Smooth muscle cell (in vitro differentiated cells): ENCODE data around the genes NPIPB4, EEF2K, CDR2, NPIPB5 and PRKCB.

- RAMPAGE, long total RNA: no peak
Measured at GRCh38 chr16:21837205-21837652, 20.3 kb downstream of the NPIPB4 start.

- RAMPAGE, long total RNA: no peak
Measured at GRCh38 chr16:21857648-21857989, at the start of gene NPIPB4. Gene NPIPB4, minus strand, starts transcription at chr16:21857756.

DNA sequence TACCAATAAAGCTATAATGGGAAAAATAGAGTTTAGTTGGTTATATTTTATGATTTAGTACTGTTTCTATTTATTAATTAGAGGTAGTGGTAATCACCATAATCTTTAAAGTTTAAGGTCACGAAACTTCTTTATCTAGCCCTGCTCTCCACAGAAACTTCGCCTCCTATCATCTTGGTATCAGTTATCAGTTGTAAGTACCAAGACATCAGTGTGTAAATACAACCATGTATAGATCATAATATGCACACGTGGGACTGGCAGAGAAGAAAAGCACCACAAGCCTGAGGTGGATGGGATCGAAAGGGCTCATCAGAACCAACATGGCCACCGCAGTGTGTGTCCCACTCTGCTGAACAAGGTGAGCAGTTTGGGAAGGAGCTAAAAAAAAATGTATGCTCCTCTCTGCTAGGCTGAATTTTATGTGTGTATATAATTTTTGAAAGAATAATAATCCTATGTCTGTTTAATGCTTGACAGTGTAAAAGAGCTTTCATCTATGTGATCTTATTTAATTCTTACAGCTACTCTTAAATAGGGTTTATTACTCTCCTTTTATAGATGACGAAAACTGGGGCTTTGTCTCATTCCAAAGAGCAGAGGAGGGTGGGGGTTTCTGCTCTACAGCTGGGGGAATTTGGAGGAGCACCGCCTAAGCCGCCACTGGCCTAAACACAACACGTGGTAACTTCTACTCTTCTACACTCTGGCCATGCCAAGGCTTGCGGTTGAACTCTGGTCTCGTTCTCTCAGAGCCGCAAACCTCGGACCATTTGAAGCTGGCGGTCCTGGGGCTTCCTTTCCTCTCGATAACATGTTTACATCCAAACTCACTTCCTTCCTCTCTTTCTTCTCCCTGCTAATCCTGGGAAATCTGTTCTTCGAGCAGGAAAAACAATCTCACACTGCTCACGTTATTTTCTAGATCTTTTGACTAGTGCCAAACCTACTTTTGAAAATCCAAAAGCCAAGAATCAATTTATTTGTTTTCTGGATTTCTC lies 14.1 kb upstream of the EEF2K start:
- RAMPAGE, long total RNA: no peak

DNA sequence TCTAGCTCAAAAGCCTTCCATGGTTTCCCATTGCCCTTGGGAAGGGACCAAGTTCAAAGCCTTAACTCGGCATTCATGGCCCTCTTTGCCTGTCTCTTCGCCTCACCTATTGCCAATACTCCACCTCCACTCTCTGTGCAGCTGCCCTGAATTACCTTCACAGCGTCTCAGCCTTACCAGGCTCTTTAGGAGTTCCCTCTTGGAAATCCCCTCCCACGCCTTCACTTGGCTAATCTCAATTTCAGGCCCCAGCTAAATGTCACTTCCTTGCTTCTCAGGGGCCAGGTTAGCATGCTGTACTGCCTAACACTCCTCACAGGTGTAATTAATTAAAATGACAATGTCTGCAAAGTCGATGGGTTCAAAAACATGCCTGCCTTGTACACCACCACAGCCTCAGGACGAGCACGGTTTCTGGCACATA lies 11.4 kb upstream of the EEF2K start:
- RAMPAGE, long total RNA: no peak

- RAMPAGE, long total RNA: no peak
Measured at GRCh38 chr16:22199553-22199984, 6.5 kb upstream of the EEF2K start.

GRCh38 chr16:22205645-22206405 lies at the start of gene EEF2K:
Gene EEF2K, plus strand, starts transcription at chr16:22206278.
- RAMPAGE, long total RNA: no peak

DNA sequence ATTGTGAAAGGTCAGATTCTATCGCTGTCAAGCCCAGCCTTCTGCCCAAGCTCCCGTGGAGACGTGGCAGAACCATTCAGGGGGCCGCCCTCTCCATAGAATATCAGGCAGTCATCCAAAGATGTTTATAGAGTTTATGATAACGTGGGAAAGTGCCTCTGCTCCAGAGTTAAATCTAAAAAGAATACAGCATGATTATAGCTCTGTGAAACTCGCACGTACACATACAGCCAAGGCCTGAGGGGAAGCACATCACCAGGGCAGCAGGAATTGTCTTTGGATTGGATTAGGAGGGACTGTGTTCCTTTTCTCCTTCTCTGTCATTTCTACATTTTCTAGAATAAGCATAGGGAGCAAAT lies 26.9 kb downstream of the EEF2K start:
- RAMPAGE, long total RNA: no peak

DNA sequence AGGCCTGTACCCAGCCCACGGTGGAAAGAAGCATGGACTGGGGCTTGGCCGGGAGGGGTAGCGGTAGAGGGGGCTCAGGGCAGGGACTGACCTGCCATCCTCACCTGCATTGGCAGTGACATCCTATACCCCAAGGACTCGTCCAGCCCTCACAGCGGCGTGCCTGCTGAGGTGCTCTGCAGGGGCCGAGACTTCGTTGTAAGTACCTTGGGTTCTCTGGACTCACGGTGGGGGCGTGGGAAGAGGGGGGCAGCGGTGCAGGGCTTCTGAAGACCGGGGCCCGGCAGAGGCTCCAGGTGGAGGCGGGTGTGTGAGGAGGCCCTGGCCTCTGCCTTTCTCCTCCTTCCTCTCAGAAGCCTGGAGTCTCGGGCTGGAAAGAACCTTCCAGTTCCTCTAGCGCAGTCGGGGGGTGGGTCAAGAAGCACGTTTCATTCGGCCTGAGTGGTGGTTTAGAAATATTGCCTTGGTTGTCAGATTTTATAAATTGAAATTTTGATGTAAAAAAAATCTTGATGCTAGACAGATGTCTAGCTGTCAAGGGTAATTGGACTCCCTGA lies 25.6 kb downstream of the POLR3E start:
- RAMPAGE, long total RNA: no peak

DNA sequence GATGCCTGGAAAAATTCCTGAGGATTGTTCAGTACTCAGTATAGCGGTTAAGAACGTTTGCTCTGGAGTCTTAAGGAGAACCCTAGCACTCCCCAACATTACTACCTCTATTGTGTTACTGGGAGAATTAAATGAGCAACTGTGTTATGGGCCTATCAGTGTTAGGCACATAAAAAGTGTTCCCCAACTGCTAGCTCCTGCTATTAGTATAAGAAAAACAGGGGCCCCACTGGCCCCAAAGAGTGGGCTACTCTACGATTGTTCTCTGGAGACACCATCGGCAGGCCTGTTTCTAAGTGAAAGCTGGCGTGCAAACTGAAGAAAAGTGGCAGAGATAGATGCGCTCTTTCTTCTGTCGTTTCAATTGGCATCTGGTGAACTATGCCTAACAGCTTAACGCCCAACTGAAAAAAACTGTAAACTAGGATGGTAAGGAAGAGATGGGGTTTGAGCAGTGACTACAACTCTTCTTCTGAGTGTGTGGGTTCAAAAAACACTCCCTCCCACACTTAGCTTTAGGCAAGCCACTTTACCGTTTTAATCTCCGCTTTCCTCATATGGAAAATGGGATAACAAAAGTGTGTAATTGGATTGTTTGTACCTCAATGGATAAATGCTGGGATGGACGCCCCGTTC lies 1.3 kb downstream of the CDR2 start:
- RAMPAGE, long total RNA: no peak

DNA sequence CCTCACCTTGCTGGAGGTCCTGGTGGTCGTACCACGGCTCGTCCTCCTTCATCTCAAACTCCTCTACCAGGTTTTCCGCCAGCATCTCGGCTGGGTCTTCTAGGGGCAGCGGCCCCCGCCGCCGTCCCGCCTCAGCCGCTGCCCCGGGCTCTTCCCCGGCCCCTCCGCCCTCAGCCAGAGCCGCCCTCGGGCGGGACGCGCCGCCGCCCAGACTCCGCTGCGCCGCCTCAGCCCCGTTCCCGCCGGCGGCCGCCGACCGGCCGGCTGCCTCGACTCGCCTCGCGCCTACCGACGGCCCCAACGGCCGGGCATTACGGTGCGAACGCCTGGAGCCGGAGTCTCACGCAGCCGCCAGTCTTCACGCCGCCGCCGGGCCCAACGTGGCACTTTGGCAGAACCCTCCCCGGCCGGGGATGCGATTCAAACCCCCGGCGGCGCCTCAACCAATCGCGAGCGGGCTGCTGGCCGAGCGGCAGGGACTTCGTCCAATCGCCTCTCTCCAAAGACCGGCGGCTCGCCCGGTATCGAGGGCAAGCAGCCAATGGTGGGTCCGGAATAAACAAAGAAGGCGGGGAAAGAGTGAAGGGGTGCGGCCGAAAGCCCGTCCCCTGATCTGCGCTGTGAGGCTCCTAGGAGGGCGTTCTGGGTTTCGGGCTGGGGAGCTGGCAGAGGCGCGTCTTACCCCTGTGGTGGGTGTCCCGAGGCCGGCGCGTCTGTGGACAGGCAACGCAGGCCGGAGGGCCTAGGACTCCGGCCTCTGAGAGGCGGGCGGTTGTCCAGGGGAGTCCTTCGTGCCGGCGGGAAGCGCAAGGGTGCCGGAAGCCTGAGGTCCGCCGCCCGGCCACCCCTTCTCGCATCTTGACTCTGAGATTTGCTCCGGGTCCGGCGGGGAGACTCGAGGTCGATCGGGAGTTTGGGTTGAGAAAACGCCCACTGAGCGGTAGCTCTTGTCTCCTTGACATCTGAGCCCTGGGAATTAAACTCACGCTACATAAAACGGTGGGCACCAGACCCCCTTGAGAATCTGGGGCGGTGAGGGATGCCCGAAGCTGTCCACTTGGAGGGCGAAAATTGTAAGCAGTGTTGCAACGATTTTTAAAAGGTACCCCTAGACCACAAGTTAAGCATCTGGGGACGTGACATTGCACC lies at the start of gene CDR2:
Gene CDR2, minus strand, starts transcription at position 395 of the 1,149 bp plus-strand sequence.
- RAMPAGE, long total RNA: no peak

DNA sequence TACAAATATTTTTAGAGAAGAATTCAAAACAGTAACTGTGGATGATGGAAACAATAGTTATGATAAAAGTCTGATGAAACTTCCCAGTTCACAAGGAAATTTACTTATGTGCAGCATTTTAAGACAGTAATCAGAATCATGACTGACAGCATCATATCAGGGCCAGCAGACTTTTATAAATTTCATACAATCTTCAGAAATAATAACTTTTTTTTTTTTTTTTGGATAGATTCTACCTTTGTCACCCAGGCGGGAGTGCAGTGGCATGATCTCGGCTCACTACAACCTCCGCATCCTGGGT lies at the start of gene NPIPB5:
Gene NPIPB5, plus strand, starts transcription at position 225 of the 301 bp plus-strand sequence.
- RAMPAGE, long total RNA: no peak

GRCh38 chr16:22838547-22838746 lies 24.5 kb downstream of the HS3ST2 start:
- RAMPAGE, long total RNA: no peak

GRCh38 chr16:23144978-23146174 lies 3.9 kb downstream of the USP31 start:
- RAMPAGE, long total RNA: no peak

DNA sequence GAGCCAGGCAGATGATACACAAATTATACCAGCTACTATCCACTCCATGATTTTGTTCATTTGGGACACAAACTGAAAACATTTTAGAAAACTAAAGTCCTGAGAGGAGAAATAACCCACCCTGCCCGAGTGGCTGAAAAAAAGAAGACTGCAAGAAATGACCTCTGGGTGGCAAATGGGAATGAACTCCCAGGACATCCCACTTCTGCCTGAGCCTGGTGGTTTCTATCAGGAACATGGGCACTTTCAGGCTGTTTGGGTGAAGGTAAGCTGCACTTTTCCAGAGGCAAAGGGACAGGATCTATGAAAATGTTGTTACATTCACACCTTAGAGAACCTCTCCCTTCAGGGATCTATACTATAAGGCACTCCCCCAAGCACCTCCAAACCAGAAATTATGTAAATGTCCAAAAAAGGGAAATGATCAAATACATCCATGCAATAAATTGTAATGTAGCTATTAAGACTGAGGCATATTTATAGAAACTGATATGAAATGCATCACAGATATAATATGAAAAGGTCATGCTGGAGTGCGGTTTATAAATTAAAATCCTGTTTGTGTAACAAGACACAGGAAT lies 23.2 kb upstream of the COG7 start:
- RAMPAGE, long total RNA: no peak

DNA sequence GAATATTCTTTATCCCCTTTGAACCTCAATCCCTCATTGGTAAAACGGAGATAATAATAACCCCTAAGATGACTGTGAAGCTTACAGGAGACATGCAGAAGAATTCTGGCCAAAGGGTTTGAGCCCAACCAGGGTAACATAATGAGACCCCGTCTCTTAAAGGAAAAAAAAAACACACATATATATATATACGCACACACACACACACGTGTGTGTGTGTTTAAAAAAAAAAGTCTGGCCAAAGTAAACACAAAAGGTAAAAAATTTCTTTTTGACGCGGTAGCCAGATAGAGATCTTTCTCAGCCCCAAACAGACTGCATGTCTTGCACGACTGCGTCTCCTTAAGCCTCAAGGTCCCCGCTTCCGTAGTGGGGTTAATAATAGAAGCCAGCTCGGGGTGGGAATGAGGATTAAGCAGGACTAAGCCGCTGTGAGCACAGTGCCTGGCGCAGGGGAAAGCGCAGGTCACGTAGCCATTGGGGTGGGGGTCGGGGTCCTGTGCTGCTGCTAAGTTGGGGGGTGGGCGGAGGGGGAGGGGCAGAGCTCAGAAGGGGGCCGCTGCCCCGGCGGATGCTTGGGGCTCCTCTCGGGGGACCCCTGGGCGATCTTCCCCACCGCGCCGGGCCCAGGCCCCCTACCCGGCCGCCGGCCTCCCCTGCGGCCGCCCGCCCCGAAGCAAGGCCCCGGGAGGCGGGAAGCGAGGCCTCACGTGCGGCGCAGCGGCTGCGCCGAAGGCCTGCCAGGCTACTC lies 551 bp downstream of the GGA2 start:
- RAMPAGE, long total RNA: no peak

DNA sequence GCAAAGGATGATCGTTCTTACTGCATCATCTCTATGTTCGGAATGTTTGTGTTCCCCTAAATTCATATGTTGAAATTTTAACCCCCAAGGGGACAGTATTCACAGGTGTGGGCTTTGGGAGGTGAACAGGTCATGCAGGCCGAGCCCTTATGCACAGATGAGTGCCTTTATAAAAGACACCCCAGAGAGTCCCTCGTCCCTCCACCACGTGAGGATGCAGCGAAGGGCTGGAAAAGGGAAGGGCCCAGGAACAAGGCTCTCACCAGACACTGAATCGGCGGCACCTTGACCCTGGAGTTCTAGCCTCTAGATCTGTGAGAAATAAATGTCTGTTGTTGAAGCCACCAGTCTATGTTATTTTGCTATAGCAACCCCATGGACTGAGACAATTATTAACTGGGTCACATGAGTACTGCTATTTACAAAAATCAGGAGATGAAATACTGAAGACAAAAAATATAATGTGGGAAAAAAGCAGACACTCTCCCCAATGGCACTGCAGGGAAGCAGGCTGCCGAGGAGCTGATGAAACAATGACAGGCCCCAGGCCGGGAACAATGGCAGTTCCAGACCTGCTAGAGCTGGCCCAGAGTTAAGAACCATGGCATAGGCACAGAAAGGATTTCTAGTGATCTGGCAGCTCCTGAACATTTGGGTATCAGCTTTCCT lies 17.7 kb upstream of the GGA2 start:
- RAMPAGE, long total RNA: no peak

GRCh38 chr16:23557912-23558373 lies 416 bp downstream of the UBFD1 start:
- RAMPAGE, long total RNA: no peak

- RAMPAGE, long total RNA: no peak
Measured at GRCh38 chr16:23694644-23695535, 16.2 kb downstream of the PLK1 start.

DNA sequence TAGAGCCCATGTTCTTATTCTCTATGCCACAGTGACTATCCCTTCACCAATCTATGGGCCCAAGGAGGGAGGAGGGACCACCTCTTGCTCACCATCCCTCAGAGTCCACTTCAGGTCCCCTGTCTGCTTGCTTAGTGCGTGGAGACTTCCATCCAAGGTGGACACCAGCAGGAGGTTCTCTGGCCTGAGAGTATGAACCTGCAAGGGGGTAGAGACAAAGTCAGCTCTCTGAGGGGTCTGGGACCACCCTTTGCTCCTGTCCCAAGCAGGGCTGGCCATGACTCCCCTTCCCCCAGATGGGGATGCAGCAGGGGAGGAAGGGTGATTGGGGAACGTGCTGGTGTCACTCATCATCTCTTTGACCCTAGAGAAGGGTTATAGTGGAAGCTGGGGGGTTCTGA lies 2.2 kb downstream of the ERN2 start:
- RAMPAGE, long total RNA: no peak

- RAMPAGE, long total RNA: no peak
Measured at GRCh38 chr16:23835297-23836402, at the start of gene PRKCB. Gene PRKCB, plus strand, starts transcription at chr16:23835983.